SEM (cell line): ENCODE measurements around a stretch of chr18.

GRCh38 chr18:76491270-76492259, 3.5 kb downstream of the ZNF516 start:
- PRO-cap = bidirectional peak, plus-strand start at chr18:76491495, minus-strand start at chr18:76491511; bidirectional peak, plus-strand start at chr18:76491983, minus-strand start at chr18:76491824; bidirectional peak, plus-strand start at chr18:76492224, minus-strand start at chr18:76492073

DNA sequence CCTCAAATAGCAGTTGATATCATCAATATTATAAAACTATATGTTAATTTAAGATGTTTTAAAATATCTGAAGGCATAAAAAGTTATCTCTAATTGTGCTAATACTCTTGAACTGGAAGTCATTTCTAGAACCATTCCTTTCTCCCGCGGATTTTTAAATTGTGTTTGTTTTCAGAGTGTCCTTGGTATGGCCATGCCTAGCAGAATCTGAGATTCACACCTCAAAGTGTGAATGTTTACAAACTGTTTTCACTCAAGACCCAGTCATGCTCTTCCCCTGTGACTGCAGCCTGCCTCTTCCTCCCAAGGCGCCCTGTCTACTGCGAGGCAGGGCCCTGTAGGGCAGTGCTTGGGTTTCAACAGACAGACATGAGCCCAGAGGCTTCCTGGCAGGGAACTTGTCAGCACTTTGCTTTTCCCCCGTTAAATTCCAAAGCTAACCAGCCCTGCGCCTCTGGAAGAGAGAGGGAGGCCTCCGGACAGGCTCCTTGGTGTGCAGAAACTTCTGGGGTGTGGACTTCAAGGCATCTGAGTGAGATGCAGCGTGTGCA, 8.4 kb upstream of the ZNF516 start:
- PRO-cap = no peak

- PRO-cap = no peak
Observed at GRCh38 chr18:76517889-76518554, 23.0 kb upstream of the ZNF516 start.

- PRO-cap = bidirectional peak, plus-strand start at chr18:76565523, minus-strand start at chr18:76565315; unidirectional peak, minus-strand start at chr18:76565636
Observed at GRCh38 chr18:76564996-76565703, 70.1 kb upstream of the ZNF516 start.

- PRO-cap = no peak
Observed at GRCh38 chr18:76610763-76611501, 115.9 kb upstream of the ZNF516 start.

DNA sequence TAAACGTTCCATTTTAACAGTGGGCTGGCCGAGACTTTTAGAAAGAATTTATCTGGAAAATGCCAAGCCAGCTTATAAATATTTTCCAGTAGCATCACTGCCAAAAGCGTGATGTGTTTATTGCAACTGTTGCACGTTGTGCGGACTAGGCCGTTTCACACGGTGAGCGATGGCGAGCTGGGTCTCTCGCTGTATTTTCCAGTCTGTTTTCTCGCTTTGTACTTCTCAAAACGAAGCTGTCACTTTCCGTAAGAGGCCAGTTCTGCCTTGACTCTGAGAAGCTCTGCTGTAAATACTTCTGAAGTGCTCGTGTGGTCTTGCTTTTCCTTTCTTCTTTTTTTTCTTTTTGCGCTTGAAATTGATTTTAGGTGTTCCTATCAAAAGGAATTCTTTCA, 65.0 kb upstream of the ZNF236 start:
- PRO-cap = no peak

DNA sequence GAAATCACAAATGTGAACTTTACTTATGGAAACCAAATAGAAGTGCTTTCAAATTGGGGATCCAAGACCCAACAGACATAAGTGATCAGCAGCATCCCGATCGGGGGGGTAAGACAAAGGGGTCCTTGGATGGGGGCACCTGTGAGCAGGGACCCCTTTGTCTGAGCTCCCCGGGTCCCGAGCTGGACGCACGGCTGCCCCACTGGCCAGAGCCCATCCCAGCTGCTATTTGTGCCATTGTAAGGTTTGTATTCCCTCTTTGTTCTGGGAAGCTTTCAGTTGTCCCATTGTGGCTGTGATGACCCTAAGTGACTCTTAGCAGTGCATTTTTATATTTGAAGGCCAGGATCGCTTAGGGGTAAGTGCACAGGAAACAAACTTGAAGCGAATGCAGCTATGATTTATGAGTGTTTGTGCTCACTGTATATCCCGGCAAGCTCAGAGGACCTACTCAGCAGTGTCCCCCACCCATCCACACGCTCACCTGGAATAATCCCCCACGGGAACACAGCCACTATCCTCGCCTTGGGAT, 80.3 kb downstream of the MBP start:
- PRO-cap = no peak

DNA sequence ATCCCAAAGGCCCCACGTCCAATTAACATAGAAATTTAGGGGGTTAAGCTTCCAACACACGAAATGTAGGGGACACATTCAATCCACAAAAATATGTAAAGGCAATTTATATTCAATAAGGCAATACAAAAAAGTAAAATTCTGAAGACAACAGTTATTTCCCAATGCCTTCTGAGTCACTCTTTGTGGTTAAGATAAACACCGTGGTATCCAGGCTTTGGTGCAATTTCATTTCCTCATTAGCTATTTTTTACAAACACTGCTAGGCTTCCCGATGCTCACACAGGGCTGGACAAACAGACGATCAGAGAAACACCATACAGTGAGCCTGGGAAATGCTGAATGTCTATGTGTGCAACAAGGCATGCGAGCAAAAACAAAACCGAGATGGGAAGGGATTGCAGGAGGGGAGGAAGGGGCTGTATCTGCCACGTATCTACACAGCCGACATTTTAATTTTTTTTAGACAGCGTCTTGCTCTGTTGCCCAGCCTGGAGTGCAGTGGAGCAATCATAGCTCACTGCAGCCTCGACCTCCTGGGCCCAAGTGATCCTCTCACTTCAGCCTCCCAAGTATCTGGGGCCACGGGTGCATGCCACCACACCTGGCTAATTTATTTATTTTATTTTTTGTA, 67.1 kb downstream of the MBP start:
- PRO-cap = no peak

DNA sequence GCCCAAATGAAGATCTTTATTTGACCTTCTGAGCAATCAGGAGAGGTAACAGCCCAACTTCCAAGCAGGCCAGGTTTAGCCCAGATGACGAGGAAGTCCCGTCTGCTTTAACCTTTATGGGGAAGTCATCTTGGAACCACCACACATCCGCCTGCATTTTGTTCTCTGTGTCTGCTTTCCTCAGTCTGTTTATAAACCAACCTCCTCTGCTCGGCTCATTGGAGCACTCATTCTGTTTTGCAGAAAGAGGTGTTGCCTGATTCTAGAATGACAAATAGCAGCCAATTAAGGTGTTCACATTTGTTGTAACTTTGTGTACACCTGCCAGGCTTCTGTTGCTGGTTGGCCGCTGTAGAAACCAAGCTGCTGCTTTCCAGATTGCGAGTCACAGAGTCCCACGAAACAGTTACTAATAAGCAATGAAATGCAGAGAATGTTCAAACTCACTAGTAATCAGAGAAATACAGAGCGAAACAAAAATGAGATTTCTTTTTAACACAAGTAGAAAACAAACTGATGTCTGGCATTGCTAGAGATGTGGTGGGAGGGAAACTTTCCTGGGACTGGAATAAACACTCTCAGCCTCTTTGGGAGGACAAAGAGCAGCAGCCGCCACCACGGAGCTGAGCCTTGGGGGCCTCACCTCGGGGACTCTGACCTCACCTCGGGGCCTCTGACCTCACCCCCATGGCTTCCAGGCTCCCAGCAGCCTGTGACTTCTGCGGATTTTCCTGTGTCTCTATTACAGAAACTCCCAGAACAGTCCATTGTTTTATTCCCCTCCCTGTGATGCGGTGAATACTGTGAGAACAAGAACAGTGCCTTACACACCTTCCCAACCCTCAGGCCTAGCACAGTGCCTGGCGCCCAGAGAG, 64.0 kb downstream of the MBP start:
- PRO-cap = bidirectional peak, plus-strand start at position 218 of the sequence, minus-strand start at position 167 of the sequence

- PRO-cap = no peak
Observed at GRCh38 chr18:77086696-77086965, 46.0 kb downstream of the MBP start.

- PRO-cap = no peak
Observed at GRCh38 chr18:77086966-77088028, 45.3 kb downstream of the MBP start.

GRCh38 chr18:77088745-77089740, 43.5 kb downstream of the MBP start:
- PRO-cap = no peak

DNA sequence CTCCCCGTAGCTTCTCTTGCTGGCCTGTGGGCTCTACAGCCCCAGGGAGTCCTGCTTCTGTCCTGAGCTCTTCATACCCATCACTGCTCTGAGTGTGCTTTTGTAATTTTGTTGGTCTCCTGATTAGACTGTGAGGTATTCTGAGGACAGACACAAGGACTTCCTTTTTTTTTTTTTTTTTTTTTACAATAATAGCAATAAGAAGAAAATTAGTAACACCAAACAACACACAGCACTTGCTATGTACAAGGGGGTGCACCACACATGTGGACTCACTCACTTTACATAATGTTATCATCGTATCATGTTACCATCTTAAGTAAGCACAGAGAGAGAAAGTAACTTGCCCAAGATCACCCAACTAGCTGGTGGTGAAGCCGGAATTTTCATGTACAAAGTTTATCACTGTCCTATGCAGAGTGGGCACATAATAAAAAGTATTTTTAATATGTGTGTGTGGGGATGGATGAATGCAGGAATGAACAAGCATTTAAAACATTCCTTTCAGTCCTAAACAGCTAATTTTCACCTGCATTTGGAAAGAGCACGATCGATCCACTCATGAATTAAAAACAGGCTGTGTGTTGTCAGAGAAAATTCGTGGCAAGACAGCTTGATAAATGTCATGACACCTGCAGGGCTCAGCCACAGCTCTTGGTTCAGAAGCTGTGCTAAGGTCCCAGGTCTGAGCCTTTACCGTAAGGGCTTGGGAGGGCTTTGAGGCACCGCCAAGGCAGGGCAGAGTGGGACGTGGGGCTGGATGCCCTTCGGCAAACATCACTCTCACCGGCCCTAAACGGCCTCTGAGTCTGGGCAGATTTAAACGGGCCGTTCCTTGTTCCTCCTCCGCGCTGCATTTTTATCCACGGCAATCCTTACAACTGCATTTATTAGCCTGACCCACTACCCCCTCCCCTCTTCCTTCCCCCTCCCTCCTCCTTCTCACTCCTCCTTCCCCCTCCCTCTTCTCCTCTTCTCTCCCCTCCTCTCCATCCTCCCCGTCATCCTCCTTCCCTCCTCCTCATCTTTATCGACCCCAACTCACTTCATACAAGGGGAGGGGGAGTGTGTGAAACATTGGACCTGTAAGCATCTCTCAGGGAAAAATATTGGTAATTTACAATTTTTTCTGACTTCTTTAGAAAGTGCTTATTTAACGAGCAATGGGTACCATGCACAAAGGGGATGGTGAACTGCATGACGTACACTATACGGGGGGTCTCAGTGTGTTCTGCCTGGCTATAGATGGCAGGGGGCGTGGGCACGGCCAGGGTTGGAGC, 34.1 kb downstream of the MBP start:
- PRO-cap = no peak

DNA sequence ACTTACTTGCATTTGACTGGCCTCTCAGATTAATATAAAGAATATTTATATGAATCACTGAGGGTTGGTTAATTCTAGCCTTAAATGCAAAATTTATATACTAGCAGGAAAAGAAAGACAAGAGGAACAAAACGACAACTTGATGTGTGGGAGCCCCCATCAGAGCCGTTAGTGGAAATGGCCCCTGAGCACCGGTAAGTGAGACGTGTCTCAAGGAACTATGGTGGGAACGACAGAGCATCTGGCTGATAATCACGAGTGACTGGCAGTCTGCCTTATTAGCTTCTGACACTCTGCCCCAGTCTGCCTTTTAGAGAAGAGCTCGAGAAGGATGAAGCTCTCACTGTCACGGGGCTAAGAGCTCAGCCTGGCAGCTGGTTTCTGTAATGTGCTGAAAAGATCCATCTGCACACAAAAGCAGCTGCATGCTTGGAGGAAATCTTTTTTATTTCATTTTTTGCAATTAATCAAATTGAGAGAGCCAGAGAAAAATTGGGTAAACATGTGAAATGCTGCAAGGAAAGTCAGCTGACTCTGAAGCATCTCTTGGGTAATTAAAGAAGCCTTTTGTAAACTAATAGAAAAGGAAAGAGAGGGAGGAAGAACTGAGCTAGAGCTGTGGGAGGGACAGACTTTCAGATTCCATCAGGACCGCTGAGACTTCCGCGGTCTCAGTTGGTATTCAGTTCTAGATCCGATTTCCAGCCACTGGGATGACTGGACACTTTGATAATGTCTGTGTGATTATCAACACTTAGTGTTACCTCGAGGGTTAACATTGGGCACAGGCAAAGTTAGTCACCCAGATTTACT, 24.5 kb downstream of the MBP start:
- PRO-cap = no peak

DNA sequence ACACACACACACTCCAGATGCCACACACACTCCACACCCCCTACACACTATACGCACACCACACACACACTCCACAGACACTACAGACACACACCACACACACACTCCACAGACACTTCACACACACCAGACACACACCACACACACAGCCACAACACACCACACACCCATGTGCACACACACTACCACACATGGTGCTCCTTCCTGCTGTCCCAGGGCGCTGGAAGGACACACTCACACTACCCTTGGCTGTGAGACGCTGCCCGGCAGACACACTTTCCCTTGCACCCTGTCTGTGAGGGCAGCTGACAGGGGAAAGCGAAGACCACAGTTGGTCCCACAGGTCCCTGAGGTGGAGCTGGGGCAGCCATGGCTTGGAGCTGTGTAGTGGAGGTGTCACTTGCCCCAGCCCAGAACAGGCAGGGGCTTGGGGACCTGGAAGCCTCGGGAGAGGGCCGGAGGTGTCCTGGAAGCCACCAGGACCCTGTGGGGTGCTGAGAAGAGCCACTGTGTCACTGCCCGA, 13.8 kb downstream of the MBP start:
- PRO-cap = no peak

DNA sequence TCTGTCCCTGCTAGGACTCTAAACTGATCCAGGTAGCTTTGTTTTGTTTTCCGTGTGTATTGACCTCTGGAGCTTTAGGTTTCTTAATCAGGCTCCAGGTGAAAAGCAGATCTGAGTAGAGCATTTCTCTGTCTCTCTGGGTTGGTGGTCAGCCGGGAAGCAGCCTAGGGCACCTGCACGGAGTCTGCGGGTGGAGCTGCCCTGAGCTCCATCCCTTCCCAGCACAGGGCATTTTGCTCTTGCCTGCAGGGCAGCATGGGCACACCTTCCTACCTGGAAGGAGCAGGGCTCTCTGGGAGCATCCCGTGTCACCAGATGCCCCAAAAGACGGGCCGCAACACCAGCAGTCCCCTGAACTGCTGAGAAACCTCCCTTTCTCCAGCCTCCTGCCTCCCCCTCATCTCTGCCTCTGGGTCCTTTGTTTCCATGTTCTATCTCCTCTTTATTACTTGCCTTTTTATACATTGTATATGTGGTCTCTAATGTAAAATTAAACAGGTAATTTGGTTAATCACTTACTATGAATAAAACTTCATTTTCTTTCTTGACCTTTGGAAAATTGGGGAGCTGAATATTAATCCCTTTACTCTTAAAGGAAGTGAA, 8.7 kb downstream of the MBP start:
- PRO-cap = no peak

DNA sequence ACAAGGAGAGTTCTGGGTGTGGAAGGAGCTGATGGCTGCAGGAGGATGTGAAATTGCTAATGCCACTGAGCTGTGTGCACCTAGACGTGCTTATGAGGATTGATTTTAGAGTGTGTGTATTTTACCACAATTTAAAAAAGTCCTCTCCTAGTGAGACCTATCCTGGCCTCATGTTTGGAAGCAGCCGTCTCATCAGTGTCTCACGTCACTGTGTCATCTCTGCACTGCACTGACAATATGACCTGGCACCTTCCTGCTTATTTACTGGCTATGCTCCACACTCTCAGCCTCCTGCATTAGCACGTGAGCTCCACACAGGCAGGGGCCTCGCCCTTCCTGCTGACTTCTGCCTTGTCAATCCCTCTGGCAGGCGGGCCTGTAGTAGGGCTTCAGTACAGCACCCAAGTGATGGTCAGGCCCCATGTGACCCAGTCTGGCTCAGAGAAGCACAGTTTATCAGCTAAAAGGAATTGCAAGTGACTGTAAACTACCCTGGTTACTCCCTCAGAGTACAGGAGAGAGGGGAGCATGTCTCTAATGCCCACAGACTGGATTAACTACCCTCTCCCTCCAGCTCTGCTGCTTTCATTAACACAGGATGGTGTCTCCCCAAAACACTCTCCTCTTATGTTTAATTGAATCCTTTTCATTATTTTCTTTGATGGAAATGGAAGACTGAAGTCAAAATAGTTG, 8.2 kb upstream of the MBP start:
- PRO-cap = no peak

DNA sequence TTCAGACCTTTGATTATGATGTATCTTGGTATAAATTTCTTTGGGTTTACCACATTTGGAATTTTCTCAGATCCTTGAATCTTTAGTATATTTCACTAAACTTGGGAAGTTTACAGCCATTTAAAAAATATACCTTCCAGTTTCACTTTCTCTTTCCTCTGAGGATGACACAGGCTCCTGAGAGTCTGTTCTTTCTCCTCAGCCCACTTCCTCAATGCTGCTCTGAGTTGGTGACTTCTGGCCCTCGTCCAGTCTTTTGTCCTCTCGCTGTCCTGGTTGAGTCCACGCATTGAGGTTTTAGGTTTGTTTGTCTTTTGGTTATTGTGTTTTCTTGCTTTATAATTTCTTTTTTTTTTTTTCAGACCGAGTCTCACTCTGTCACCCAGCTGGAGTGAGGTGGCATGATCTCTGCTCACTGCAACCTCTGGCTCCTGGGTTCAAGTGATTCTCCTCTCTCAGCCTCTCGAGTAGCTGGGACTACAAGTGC, 40.7 kb upstream of the GALR1 start:
- PRO-cap = bidirectional peak, plus-strand start at position 206 of the sequence, minus-strand start at position 141 of the sequence

- PRO-cap = no peak
Observed at GRCh38 chr18:77365838-77366630, 116.4 kb downstream of the GALR1 start.

GRCh38 chr18:78266439-78266781, 713.2 kb upstream of the SALL3 start:
- PRO-cap = no peak